LHCN-M2 (cell line): ENCODE measurements around the gene ASB7.

GRCh38 chr15:98797988-98798792, 149.9 kb downstream of the IGF1R start:
- RAMPAGE, long total RNA, result no peak

GRCh38 chr15:98877990-98878479, 129.6 kb downstream of the PGPEP1L start:
- RAMPAGE, long total RNA, result no peak

DNA sequence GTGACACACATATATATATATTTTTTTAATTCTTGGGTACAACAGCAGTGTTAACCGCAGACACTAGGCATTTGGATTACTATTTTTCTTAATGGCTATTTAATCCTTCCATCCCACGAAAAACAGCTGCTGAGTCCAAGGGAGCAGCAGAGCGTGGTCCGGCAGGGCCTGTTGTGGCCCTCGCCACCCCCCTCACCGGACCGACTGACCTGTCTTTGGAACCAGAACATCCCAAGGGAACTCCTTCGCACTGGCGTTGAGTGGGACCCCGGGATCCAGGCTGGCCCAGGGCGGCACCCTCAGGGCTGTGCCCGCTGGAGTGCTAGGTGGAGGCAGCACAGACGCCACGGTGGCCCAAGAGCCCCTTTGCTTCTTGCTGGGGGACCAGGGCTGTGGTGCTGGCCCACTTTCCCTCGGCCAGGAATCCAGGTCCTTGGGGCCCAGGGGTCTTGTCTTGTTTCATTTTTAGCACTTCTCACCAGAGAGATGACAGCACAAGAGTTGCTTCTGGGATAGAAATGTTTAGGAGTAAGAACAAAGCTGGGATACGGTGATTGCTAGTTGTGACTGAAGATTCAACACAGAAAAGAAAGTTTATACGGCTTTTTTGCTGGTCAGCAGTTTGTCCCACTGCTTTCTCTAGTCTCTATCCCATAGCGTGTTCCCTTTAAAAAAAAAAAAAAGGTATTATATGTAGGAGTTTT, 48.3 kb downstream of the PGPEP1L start:
- RAMPAGE, long total RNA, result no peak

DNA sequence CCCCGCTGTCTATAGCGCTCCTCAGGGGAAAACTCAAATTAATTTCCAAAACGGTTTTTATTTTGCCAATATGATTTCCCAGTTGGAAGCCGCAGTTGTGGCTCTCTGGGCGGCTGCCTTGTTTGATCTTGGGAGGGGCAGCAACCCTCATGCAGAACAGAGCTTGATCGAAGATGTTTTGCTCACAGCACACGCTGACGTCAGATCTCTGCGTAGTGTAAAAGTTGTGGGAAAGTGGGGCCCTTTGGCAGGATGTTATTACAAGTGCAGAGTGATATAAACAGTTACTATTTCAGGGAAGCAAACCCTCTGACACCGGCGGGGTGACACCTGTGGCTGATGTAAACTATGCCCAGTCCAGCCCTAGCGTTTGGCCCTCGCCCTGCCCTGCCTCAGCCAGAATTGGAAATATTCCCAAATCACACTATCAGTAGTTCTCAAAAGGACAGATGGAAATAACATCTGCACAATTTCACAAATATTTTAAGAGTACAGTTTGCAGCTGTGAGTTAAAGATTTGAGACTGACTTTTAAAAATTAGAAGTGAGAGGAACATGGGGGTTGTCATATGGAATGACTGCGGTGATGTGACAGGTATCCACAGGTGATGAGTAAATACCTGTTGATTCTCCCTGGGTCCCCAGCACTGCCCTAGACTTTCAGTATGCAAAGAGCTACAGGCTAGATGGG, 1.7 kb downstream of the SYNM start:
- RAMPAGE, long total RNA, result no peak

GRCh38 chr15:99109331-99110509, 4.8 kb downstream of the SYNM start:
- RAMPAGE, long total RNA, result no peak

DNA sequence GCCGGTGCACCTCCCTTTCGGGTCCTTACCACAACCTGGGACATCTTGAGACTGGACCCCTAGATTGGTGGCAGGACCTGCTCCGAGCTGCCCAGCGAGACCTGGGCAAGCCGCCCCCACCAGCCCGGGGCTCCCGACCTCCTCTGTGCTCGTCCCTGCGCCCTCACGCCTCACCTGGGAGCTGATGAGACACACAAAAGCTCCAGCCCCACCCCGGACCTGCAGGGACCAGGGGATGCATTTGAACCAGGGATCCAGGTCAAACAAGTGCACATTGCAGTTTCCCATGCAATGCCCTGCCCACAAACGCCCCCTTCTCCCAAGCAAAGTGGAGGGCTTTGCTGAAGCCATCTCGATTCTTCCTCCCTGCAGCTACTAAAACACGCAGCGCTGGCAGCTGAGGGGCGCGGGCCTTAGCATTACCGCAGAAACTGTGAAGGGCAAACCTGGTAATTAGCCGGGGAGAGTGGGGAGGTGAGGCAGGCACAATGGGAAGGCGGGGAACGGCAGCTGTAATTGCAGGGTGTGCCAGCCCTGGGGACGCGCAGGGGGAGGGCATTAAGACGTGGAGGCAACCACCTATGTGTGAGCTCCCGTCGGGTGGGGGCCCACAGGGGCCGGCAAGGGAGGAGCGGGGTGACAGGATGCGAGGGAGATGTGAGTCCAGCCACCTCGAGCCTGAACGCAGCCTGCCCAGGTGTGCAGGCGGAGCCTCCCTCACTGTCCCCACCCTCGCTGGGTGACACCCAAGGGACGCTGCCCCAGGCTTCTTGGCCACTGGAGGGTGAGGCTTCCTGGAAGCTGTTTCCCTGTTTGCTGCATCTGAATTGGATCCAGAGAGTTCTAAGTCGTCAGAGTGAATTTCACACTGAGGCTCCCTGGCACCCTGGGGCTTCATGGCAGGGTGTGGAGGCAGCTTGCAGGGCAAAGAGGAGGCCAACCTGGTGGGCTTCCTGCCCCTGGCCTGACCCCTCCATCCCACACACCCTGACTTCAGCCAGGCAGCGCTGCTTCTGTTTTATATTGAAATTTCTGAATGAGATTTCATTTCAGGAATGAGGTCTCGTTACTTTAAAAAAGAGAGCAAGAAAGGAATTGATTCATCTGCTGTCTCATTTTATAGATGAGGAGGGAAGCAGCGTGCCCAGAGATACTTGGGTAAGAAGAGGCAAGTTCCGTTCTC, 130.7 kb upstream of the MEF2A start:
- RAMPAGE, long total RNA, result no peak

DNA sequence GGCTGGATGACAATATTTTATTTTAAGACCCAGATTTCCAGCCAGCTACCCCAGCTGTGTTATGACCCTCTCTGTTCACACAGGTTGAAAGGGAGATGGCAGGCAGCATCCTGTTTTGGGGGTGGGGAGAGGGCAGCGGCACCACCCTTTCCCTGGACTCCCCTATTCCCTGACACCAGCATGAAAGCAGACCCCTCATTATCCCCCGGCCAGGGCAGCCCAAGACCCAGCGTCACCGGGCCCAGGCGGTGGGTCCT, 127.6 kb upstream of the MEF2A start:
- RAMPAGE, long total RNA, result no peak

DNA sequence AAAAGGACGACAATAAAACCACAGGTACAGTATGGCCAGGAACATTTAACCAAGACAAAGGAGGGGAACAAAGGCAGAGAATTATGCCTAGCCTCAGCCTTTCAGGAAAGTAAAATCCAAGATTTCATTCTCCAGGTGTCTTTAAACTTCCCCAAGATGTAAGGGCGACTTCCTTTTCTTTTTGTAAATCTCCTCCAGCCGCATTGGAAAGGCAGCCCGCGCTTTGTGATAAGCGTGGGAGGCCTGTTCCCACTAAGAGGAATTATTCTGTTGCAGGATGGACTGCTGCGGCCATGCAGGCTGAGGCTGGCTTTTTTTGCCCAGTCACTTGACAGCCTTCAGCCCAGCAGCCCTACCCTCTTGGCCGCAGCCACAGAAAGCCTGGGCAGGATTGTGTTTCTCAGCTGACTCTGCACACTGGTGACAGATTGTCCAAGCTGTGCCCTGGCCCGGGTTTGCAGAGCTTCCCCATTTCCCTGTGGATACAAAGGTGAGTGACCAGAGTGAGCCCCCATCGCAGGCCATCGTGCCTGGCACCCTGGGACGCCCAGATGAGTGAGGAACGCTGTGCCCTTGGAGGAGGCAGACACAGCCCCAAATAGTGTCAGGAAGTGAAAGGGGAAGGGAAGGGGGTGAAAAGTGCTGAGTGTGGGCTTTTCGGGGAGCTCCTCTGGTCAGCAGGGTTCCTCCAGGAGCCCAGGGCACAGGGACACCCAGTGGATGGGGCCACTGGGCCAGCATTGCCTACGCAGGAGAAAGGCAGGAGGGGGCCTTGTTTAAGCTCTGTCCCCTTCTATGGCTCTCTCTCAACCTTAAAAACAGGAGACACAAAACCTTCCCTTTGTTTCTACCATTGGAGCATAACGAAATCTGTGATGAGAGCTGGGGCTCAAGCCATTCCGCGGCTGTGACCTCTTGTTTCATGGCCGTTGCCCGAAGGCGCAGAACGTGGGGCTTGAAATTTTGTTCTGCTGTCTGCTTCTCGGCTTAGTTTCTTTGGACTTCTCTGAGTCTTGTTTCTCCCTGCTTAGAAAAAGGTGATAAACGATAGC, 91.7 kb upstream of the MEF2A start:
- RAMPAGE, long total RNA, result no peak

- RAMPAGE, long total RNA, result no peak
Observed at GRCh38 chr15:99476460-99477073, 89.2 kb upstream of the MEF2A start.

DNA sequence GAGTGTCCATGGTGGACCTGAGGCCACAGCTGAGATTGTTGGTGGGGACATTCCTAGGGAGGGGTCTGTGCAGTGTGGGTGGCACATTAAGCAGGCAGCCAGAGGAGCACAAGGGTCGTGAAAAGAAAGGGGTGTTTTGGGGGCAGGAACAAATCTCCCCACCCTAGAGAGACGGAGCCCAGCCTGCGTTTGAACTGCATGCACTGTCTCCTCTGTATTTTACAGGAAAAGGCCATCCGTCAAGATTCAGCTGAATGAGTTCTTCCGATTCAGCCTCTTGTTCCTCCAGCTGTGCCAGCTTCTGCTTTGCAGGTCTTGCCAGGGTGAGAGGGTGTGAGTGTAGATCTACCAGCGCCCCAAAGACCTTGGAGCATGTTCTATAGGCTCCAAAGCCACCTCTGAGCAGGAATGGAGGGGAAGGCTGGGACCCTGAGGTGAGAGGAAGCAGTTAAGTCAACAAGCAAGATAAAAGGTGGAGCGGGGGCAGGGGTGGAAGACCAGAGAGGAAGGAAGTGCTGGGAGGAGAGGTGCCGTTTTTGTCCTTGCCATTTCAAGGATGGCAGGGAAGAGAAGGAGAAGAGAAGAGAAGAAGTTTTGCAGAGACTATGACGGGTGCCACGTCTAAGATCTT, 80.3 kb upstream of the MEF2A start:
- RAMPAGE, long total RNA, result no peak

DNA sequence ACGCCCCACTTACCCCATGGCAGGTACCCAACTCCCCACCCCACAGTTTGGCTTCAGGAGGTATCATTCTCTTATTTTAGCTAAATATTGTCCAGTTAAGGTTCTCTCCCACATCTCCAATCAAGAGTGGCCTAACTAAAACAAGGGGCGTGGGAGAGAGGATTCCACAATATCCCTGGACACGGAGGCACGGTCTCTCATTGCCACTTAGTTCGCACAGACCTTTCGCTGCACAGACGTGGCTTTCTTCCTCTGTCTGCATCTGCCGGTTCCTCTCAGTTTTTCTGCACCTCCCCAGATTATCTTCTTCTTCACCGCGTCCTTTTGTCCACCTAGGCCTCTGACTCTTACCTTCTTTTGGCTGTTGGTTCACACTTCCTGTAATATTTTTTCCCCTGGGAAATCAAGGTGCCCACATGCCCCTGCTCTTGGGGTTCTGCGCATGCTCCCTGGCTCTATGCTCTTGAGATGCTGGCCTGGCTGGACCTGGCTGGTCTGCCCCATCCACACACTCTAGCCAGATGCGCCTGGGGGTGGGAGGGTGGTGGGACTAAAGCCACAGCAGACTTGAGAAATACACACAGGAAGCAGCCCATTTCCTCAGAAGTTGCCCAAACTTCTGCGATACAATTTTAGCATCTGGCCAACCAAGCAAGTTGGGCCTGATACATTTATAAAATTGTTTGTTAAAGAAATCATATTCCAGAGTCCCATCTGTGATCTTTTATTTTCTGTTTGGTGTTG, 56.3 kb upstream of the MEF2A start:
- RAMPAGE, long total RNA, result no peak

- RAMPAGE, long total RNA, result no peak
Observed at GRCh38 chr15:99563740-99564665, 1.8 kb upstream of the MEF2A start.

DNA sequence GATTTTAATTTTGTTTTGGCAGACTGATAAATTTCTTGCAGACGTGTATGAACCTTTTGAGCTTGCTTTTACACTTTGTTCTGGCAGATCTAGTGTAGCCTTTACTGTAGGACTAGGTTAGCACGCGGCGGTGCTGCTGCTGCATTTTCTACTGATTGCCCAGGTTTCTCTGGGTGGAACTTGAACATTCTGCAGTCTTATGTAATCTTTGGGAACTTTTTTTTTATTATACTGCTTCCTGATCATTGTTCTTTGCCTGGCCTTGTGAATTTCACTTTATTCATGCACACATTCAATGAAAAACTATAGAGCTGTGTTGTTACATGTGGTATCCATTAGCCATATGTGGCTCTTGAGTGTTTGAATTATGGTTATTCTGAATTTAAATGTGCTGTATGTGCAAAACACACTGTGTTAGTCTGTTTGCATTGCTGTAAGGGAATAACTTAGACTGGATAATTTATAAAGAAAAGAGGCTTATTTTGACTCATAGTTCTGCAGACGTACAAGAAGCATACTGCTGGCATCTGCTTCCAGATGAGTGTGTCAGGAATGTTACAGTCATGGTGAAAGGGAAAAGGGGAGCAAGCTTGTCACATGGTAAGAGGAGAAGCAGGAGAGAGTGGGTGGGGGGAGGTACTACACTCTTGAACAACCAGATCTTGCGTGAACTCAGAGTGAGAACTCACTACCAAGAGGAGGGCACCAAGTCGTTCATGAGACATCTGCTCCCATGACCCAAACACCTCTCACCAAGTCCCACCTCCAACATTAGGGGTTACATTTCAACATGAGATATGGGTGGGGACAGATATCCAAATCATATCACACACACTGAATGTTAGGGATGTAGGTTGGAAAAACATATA, 26.5 kb downstream of the MEF2A start:
- RAMPAGE, long total RNA, result no peak

GRCh38 chr15:99720442-99720863, 12.8 kb downstream of the LYSMD4 start:
- RAMPAGE, long total RNA, result no peak

- RAMPAGE, long total RNA, result no peak
Observed at GRCh38 chr15:99915889-99916363, 182.7 kb upstream of the LYSMD4 start.

- RAMPAGE, long total RNA, result no peak
Observed at GRCh38 chr15:100349219-100349545, 7.4 kb upstream of the ADAMTS17 start.

DNA sequence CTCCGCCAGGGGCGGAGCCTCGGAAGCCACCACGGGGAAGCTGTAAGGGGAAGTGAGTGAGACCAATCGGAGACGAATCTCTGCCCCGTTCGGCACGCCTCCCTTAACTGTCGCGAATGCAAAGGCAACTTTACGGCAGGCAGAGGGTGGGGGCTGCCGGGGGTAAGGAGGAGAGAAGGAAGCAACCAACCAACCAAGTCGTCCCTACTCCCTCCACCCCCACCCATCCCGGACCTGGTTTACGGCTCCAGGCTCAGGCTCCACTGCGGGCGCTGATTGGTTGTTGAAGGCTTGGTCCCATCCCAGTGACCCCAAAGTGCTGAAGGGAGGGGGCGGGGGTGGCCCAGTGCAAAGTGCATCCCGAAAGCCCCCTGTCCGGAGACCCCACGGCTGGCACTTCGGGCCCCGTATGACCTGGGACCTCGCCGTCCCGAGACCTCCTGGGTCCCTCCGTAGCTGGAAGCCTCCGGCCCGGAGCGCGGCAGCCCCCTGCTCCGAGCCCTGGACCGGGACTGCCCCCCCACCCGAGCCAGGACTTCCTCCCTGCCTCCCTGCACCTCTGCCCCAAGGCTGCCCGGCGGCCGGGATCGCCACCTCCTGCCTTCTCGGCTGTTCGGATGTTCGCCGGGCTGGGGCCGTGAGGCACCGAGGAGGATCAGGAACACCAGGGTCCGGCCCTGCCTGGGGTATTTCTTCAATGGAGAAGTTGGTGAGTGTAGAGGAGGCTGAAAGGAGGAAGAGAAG, at the start of gene ASB7:
TSS of gene ASB7 (plus strand) at position 305 of the 744 bp plus-strand sequence.
- RAMPAGE, long total RNA, result no peak

DNA sequence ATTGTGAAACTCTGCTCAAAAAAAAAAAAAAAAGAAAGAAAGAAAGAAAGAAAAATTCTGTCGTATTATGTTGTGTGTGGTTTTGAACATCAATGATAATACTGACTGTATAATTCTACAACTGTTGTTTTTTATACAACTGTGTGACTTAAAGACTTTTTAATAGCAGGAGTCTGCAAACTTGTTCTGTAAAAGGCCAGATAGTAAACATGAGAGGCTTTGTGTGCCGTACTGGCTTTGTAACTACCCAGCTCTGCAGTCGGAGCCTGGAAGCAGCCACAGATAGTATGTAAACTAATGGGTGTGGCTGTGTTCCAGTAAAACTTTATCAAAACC, 11.8 kb downstream of the ASB7 start:
- RAMPAGE, long total RNA, result no peak

DNA sequence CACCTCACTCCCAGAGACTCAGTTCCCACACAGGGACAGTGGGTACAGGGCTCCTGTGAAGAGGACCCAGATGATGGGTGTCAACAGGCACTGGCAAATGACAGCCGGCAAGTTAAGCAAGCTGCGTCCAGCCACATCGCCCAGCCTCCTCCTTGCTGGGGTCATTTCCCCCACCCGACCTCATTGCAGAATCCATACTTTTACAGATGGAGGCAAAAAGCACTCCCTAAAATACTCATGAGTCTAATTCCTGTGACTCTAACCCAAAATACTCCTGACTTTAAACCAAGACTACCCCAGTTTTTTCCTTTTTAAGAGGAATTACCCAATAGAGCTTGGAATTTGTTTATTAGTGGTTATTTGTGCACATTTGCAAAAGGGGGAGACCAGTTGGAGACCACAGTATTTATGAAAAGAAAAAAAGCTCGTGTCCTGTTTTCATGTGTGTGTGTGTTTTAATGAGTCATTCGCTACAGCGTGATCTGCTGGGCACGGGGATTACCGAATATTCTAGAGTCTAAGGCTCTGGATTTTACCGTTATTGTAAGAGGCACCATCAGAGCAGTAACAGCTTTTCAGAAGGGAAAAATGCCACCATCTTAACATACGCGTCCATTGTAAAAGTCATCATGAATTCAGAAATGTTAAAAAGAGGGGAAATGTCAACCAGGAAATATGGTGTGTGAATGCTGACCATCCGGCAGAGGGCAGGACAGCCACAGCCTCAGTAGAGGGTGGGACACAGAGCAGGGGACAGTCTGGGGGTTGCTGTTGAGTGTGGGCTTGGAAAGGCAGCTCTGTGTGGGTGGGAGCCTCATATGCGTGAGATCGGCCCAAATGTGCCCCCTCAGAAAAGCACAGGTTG, 69.3 kb downstream of the ASB7 start:
- RAMPAGE, long total RNA, result no peak

DNA sequence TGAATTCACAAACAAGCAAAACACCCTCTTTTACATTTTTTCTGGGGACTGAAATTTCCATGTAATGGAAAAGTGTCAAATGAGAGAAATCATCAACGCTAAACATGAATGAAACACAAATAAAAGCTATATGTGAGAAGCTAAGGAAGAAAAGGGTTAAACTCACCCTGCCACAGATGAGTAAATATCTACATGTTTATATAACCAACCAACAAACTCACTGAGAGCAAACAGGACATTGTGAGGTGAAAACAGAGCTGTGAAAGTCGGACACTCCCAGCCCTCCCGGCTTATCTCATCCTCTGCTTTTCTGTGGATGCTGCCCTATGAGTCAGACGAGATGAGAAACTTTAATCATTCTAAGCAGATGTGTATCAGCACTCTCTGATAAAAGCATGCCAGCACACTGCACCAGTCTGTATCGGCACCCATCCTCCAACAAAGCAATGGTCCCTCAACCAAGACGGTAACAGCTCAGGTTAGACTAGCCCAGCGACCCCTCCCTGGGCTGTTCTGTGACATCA, 120.0 kb upstream of the ALDH1A3 start:
- RAMPAGE, long total RNA, result no peak